Metastatic Breast Carcinoma in the Brain (tissue), 10 donors: ENCODE measurements around a stretch of chr6.

DNA sequence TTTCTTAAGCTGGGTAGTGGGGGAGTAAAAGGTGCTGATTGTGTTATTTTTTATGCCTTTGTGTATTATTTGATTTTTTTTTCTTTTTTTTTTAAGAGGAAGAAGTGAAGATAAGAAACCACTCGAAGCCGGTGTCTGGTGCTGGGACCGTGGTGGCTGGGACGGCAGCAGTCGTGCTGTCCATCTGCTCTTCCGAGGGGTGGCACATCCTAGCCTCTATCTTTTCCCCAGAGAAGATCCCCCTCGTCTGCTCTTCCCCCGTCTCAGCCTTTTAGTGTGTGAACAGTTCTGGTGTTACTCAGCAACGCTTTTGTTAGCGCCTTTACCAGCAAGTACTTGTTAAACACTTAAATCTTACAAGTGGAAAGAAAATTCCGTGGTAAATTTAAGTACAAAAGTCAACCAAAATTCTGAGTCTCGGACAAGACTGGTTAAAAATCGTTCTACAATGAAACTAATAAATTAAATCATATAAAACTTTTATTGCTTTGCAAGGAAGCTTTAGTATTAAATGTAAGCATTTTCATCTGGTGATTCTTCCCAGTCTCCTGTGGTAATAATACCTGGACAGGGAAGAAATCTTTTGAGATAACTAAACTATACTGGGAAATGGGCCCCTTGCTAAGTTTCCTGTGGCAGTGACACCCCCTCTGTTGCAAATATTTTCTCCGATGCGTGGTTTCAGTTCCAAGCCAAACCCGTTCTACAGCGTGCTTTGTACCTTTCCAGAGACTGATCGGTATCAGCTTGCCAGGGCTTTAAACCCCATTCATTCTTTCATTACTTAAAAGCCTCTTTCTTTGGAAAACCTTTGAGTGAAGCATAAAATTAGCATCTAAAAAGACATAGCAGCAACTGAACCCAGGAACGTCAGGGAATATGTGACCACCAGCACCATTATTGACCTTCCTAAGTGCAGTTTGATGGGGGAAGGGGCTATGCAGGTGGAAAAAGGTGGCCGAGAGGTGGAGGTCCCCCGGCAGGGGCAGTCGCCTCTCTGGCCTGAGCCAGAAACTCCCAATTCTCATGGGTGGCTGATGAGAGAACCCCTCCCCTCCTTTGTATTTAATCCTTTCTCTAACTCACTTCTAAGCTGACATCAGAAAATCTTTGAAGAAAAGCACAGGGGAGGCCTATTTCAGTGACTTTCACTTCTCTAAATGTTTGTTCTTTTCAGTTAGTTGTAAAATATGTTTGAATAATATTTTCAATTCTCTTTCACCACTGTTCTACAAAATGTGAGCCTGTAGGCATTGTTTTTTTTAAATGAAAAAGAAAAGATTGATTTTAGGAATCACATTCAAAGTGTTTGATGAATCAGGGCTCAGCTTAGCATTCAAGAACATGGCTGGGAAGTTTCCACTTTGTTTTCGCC, 89.6 kb downstream of the RSPH3 start:
- PRO-cap, 10 experiments: peak in 1 of 10 experiments; most common plus-strand start position 141 of the sequence (in 1); most common minus-strand start position 249 of the sequence (in 1)

DNA sequence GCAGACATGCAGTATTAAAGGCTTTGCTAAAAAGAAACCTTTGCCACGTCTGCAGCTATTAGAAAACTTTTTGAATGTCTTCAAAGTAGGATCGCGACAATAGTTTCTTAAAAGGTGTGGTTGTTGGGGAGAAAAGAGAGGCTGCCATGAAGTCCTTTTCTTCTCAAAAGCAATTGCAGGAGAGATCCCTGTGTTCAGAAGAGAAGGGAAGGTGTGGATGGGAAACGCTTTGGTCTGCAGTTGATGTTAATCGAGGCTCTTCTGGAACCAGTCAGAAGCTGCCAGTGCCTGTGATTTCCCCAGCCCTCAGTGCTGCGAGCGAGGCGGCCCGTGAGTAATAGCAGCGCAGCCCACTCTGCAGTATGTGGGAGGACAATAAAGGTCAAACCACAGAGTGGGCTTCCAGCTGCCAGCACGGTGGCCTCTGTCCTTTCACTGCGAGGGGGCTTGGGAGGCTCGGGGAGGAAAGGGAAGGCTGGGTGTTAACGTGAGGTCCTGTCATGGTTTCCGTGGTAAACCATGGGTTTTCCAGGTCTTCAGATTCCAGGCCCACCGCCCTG, 32.2 kb upstream of the TAGAP start:
- PRO-cap, 10 experiments: no peak in any of the 10 experiments

DNA sequence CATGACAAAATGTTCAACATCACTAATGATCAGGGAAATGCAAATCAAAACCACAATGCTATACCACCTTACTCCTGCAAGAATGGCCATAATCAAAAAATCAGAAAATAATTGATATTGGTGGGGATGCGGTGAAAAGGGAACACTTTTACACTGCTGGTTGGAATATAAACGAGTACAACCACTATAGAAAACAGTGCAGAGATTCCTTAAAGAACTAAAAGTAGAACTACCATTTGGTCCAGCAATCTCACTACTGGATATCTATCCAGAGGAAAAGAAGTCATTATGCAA, 37.5 kb upstream of the TAGAP start:
- PRO-cap, 10 experiments: no peak in any of the 10 experiments

- PRO-cap, 10 experiments: no peak in any of the 10 experiments
These were observed 61.9 kb upstream of the TAGAP start for GRCh38 chr6:159106596-159107248.

DNA sequence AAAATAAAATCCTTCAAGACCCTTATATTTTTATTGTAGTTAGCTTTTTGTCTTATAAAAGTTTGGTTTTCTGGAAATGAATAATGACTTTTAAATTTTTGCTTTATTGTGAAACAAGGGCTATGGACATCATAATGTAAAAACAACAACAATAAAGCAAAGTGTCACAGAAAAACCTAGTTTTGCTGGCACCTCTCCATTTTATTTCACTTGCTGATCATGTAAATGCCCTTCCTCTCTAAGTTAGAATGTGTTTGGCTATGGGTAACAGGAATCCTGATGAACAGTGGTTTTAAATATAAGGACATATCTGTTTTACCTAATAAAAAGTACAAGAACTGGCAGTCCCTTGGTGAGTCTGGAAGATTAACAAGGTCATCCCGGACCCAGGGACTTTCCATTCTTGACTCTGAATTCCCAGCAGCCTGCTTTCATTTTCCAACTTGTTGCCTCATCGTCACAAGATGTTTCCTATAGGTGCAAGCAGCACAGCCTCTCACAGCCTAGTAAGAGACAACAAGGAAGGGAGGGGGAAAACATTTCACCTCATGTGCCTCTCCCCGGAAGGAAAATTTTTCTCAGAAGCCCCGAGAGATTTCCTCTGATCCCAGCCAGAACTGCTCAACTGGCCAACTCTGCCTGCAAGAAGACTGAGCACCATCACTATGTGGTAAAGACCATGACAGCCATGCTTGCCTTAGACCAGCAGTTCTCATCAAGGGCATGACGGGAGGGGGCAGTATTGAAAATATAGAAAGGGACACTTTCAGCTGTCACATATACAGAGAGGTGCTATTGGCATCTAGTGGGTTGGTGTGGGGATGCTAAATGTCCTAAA, 11.2 kb upstream of the WTAP start:
- PRO-cap, 10 experiments: peak in 3 of 10 experiments; most common plus-strand start position 457 of the sequence (in 1); most common minus-strand start position 411 of the sequence (in 2)

DNA sequence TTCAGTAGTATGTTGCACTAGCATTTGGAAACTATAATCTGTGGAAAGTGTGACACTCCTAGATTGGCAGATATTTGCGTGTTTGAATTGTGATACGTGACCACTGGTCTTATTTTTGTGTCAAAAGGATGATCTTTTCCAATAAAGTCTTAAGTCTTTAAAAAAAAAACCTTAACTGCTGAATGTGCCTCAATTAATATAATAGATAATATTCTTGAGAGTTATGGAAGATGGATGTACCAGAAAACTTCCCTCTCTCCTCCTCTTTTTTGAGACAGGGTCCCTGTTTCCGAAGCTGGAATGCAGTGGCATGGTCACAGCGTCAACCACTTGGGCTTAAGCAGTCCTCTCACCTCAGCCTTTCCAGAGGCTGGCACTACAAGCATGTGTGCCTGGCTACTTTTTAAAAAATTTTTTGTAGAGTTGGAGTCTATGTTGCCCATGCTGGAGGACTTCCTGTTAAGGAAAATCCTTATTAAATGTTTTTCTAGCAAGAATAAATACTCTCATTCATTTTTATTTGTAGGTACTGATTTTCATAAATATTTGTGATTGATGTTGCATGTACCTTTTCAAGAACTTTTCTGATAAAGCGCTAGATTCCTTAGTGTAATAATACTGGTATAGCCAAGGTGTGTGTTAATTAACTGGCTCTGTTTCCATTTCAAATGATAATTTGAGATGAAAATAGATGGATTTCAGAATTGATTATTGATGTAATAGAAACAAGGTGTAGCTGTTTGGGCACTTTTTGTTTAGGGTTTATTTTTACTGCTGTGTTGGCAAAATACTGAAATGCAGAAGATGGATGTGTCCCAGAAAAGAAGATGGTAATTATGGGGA, 9.1 kb upstream of the ACAT2 start:
- PRO-cap, 10 experiments: no peak in any of the 10 experiments

DNA sequence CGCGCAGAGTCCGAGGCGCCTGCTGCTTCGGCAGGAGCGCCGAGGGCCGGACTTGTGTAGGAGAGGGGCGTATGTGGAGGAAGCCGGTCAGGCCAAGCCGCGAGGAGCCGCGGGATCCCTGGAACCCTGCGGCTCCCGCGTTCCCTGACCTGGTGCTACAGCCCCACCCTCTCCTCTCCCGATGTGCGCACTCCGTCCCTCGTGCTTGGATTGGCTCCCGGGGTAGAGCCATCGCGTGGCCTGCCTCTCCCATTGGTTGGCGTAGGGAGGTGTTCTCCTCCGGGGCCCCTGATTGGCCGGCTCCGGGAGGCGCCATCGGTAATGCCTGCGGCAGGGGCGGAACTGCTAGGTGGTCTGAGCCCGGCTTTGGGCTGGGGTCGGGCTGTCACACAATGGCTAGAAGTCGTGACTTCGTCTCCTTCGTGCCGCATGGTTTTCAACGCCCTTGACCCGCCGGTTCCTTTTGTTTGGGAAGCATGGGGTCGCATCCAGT, 363 bp downstream of the ACAT2 start:
- PRO-cap, 10 experiments: peak in 10 of 10 experiments; most common plus-strand start position 321 of the sequence (in 6); most common minus-strand start position 157 of the sequence (in 8)

GRCh38 chr6:159783717-159784192, 5.6 kb downstream of the TCP1 start:
- PRO-cap, 10 experiments: no peak in any of the 10 experiments

DNA sequence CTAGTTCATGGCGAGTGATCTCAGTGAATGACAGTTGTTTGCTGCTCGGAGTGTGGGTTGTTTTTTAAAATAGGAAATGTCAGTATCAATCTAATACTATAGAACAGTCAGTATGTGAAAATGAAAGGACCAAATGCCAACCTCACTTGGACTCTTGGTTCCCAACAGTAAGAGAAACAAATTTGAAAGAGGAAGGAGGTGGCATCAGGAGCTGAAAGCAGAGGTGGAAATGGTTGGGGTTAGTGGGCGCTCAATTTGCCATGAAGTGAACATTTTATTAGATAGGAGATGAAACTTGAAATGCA, 1.6 kb upstream of the PNLDC1 start:
- PRO-cap, 10 experiments: peak in 1 of 10 experiments; most common plus-strand start position 183 of the sequence (in 1)

DNA sequence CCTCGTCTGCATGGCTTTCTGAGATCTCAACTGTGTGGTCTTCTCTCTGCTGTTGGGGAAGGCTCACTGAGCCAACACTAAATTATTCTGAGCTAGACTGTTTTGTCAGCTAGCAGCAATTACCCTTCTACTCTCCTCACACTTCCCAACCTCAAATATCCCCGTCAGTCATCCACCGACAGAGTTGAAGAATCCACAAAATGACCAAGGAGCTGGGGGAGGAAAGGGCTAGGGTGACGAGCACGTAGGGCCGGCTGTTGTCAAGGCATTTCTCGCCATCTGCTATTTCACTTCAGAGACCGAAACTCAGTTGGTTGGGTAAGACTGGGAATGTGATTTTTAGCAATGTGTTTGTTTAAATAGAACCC, 9.4 kb downstream of the MAS1 start:
- PRO-cap, 10 experiments: peak in 1 of 10 experiments; most common minus-strand start position 76 of the sequence (in 1)

DNA sequence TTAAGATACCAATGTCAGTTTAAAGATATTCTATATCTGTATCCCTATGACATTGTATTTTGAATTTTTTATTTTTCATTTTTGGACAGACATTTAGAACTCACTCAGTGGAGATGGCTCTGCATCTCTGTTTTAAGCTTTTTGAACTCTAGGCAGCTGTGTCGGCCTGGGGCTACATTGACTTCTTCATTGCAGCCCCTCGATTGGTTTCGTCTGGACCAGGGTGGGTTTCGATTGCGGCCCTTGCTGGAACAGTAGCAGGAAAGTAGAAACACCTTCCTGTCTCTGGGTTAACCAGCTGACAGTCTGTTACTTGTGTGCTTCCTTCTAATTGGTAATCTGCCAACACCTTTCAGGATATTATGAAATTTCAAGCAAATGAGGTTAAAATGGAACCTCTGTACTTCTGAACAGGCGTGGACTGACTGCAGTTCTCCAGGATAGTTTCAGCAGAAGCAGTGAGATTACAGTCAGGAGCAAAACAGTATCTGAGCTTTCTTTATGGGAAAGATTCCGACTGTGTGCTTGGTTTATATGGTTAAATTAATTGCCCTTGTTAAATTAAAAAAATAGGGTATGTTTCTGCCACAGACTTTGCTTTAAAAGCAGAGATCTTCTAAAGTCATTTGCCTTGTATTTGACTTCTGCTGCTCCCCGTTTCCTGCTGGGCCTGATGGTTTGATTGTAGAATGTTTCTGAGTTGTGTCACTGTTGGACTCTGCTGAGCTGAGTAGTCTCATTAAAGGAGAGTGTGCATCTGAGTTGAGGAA, 14.3 kb downstream of the IGF2R start:
- PRO-cap, 10 experiments: peak in 2 of 10 experiments; most common plus-strand start position 430 of the sequence (in 2); most common minus-strand start position 256 of the sequence (in 1)

GRCh38 chr6:160041332-160041945, 72.6 kb downstream of the IGF2R start:
- PRO-cap, 10 experiments: no peak in any of the 10 experiments

DNA sequence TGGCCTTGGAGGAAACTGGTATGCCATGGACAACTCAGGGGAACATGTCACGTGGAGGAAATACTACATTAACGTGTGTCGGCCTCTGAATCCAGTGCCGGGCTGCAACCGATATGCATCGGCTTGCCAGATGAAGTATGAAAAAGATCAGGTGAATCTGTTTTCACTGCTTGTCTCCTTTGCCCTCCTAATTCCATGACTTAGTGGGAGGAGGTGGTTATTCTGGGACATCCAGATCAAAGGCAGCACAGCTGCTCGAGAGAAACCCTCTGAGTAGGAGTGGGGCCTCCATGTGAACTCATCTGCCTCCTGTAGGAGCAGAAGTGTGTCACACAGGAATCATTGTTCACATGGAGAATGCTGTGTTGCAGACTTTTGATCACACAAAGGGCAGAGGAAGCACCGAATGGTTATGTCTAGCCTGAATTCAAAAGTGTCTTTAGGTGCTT, 73.2 kb upstream of the SLC22A1 start:
- PRO-cap, 10 experiments: no peak in any of the 10 experiments

- PRO-cap, 10 experiments: no peak in any of the 10 experiments
These were observed 64.0 kb upstream of the SLC22A1 start for GRCh38 chr6:160057492-160058152.

DNA sequence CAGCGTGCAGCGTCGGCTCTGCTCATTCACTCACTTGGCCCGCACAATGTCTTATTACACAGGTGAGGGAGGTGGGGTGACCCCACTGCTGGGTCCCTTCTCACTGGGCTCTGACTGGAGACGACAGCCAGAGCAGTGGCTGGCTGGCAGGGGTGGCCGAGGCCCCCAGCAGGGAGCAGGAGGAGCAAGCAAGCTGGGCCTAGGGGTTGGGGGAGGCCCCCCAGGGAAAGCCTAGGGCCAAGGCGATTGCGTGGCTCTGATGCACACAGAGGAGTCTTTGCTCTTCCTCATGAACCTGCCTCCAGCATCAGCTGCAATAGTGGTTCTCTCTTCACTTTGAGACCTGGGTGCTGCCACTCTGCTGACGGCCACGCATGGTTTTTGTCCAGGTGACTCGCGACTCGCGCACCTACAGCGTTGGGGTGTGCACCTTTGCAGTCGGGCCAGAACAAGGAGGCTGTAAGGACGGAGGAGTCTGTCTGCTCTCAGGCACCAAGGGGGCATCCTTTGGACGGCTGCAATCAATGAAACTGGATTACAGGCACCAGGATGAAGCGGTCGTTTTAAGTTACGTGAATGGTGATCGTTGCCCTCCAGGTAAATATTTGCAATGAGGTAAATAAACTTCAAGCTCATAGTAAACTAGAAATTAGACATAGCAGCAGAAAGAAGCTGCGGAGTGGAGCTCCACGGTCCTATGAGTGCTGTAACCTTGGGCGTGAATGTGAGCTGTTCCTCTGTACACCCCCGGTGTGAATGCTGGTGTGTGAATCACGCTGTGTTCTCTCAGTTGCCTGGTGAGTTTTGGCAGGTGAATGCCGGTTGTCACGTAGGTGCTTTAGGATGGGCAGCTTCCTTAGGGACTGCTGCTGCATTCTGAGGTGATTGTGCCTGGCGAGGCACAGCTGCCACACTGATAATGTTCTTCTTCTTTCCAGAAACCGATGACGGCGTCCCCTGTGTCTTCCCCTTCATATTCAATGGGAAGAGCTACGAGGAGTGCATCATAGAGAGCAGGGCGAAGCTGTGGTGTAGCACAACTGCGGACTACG, 42.1 kb upstream of the SLC22A1 start:
- PRO-cap, 10 experiments: no peak in any of the 10 experiments

DNA sequence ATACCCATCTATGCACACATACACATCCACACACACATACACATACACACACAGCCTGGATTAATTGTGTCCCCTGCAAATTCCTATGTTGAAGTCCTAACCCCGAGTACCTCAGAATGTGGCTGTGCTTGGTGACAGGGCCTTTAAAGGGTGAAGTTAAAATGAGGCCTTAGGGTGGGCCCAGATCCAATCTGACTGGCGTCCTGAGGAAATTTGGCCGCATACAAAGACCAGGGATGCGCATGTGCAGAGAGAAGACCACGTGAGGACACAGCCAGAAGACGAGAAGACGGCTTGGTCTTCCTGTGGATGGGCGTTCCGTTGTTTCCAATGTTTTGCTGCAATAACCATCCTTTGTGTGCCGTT, 40.9 kb upstream of the SLC22A2 start:
- PRO-cap, 10 experiments: peak in 1 of 10 experiments; most common plus-strand start position 271 of the sequence (in 1)

- PRO-cap, 10 experiments: no peak in any of the 10 experiments
These were observed 12.6 kb downstream of the SLC22A3 start for GRCh38 chr6:160360581-160361325.

DNA sequence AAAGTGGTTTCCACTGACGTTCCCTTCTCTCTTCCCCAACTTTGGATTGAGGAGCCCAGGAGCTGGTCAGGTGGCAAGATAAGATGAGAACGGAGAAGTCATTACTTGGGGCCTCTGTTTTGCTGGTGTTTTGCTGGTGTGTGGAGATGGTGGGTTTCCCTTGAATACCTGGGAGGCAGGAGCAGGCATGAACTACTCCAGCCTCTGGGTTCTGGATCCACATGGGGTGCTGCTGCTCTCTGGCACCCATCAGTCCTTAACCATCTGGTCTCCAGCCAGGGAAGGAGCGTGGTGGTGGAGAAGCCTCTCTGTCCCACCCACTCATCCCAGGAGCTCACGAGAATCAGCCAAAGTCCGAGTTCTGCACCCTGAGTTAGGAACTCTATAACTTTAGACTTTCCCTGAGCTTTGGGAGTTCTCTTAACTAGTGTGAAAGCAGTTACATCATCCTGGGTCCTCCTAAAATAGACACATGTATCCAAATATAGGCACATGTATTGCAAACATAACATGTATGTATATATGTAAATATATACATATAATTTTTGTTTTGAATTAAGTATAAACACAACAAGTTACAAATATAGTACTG, 5.5 kb upstream of the PLG start:
- PRO-cap, 10 experiments: no peak in any of the 10 experiments

DNA sequence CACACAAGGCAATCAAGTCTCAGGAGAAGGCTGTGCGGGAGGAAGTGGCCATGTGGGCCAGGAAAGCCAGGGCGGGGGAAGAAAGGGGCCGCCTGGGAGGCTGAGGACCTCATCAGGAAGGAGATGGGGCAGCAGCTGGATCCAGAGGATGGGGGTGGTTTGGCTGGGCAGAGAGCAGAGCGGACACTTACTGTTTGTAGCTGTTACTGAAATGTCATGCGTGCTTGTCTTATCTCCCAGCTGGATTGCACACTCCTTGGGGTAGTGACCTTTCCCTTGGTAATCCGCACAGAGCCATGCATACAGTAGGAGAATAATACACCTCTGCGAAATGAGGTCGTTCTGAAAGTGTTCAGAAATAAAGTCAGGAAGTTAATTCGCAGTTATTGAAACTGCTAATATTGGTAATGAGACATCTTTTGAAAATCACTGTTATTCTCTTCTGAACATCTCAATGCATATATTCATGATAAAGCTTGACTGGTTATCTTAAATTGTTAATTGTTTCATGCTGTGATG, 18.2 kb upstream of the MAP3K4 start:
- PRO-cap, 10 experiments: no peak in any of the 10 experiments

- PRO-cap, 10 experiments: no peak in any of the 10 experiments
These were observed 42.6 kb downstream of the MAP3K4 start for GRCh38 chr6:161034141-161034640.